SUDHL5 (cell line): ENCODE measurements around the genes ELK4 and DYRK3.

DNA sequence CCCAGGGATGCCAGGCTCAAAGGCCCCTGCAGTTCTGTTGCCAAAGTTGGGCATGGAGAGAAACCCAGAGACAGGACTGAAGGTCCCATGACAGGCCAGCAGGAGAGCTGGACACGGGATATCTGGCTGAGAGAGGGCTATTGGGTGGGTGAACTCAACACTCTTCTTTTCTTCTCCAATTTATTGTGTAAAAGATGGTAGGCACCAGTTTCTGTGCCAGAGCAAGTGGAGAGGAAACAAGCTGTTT, 8.3 kb downstream of the CDK18 start:
- PRO-cap = no peak

DNA sequence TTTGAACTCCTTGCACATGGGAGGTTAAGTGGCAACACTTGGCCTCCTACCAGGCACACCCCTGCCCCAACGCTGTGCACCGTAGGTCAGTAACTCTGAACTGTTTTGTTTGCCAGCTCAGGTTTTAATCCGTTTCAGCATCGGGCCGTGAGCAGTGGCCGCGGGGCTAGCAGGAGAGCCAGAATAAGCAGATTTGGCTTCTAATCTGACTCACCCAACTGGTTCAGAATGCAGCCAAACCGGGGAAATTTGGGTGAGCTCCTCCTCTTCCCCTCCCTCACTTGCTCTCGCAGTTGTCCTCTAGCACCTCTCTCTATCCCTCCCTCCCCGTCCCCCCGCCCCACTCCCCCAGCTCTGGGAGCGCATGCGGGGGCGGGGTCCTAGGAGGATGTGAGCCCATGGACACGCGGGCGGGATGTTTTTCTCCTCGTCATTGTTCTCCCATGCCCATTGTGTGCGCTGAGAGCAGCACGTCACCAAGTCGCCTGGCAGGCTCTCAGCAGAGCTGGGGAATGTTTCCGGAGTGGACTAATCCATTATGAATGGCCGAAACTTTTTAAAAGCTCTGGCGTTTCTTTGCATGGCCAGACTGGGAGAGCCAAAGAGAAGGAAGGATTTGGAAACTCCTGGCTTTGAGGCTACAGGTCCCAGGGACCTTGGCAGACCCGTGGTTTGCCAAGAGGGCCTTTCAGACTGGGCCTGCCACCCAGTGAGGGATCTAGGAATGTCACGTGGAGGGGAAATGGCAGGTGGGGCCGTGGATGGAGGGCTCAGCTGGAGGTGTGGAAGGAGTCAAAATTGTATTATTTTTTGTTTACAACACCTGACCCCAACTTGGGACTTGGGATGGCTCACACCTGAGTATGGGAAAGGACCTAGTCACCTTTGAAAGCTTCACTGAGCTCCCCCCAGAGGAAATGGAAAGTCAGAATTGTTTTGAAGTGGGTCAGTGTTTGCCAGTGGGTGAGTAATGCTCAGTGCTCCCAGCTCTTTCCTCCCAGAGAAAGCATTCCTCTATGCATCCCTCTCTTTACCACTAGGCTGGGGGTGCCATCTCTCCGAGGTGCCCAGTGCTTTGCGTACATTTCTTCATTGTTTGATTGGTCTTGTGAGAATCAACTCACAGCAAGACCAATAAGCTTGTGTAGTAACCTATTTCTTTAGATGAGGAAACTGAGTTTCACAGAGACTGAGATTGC, 25.2 kb upstream of the MFSD4A start:
- PRO-cap = no peak

DNA sequence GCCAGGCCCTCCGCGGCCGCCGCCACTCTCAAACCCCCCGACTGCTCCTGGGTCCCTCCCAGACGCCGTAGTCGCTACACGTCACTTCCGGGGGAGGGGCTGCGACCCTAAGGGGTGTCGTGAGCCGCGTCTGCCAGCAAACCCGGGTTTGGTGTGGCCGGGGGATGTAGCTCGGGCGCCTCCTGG, at the start of gene ELK4:
TSS of gene ELK4 (minus strand) at position 69 of the 186 bp plus-strand sequence.
- PRO-cap = bidirectional peak, plus-strand start at position 139 of the sequence, minus-strand start at position 49 of the sequence

- PRO-cap = no peak
Observed at GRCh38 chr1:205664357-205665167, 15.7 kb downstream of the SLC45A3 start.

GRCh38 chr1:205672952-205673622, 7.2 kb downstream of the SLC45A3 start:
- PRO-cap = no peak

- PRO-cap = no peak
Observed at GRCh38 chr1:205733841-205734653, 15.9 kb downstream of the NUCKS1 start.

DNA sequence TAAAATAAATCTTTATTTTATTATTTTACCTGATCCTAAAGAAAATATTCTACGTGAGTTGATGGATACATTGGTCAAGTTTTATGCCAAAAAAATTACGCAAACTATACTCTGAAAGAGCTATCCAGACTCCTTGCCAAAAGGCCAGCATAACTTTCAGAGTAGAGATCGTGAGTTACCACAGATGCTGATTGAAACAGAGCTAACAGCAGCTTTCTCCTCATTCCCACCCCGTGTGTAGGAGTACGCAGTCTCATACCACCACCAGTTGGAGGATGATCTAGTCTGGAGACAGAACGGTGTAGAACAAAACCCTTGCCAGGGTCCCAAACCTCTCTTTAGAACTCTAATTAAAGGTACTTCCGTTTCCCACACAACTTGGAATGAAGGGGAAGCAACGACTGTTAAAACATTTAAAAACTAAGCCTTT, 1.6 kb downstream of the NUCKS1 start:
- PRO-cap = no peak

DNA sequence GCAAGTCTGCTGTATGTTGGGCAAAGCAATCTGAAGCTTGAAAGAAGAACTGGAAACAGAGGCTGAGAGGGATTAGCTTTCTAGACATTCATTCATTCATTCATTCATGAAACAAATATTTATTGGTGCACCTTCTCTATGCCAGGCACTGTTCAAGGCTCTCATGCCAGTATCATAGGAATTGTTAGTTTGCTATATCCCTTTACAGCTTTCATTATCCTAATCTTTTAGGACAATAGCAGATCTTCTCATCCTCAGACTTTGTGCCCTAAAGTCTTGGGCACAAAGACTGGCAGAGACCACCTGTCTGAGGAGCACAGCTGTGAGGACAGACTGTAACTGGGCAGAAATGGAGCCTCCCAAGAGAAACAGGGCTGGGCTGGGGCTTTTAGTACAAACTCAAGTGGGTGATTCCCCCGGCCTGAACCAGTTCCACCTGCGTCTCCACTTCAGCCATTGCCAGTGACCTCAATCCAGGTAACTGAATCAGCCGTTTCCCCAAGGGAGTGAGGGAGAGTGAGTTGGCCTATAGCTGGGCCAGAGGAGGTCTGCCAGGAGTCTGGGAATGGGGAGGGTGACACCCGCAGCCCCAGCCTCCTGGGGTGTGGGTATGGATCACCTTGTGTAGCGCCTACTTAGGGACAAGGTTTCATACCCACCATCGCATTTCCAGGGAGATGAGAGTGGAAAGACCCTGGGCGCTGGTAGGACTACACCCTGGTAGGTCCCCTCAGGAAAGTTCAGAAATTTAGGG, 8.6 kb downstream of the SLC26A9 start:
- PRO-cap = no peak

DNA sequence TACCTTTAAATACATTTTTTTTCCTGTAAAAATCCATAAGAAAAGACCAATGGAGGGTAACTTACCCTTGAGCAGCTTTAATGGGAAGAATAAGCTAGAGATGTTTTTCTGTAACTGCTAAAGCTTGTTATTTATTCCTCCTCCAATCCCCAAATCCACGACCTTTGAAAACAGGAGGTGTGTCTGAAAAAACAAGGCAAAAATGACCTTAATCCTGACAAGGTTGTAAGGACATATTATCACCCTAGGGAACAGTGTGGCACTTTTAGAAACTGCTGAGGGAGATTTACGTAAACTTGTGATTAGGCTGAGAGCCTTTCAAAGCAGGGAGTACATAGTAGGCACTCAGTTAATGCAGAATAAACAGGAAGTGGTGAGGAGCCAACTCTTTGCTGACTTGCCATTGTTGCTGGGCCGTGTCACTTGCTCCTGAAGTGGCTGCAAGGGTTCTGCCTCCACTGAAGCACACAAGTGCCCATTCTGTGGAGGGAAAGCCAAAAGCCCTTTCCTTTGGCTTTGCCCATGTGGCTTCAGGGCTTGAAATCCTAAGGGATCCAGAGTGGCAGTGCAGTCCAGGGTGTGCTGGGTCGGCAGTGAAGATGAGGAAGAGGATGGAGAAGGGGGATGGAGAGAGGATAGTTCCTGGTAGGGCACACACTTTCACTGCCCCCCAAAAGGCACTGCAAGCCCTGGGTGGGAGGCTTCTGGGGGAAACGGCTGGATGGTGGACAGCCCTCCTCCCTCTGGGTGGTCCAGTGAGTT, 13.9 kb upstream of the RHEX start:
- PRO-cap = no peak

DNA sequence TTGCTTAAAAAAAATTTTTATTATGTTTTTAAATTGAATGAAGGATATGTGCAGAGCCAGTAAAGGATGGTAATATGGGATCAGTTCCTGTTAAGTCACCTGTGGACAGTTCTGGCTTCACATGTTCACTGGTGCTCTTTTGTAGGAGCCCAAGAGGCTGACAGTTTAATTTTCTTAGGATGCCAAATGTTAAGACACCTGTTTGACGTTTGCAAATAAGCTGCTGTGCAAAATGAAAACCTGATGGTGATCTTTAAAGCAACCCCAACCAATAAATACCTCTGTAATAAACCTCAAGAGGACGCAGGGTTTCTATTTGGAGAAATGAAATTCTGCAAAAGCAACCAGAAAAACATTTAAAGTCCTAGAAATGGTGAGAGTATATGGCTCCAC, 5.8 kb upstream of the RHEX start:
- PRO-cap = no peak

DNA sequence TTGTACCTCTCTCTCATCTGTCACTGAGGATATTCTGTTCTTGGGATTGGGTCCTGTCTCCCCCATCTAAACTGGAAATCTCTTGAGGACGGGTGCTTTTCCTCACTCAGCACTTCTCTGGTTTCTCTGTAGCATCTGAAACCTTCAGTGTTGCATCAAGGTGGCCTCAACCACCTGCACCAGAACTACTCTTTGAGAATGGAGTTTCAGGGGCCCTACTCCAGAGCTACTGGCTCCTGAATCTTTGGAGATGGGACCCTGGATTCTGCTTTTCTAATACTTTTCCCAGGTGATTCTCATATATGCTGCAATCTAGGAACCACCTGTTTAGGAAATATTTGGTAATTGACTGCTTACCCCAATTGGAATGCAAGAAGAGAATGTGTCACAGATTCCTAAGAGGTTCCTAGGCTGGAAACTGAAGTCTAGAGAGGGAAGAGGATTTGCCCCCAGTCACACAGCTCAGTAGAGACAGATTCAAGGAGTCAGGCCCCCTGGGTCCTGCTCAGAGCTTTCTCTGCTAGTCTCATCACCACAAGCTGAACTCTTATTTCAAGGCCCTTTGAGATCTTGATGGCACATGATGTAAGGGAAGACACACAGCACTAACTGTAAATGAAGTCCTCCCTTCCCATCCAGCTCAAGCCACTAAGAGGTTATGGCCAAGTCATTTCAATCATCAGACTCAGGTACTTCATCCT, 48.7 kb downstream of the EIF2D start:
- PRO-cap = no peak

DNA sequence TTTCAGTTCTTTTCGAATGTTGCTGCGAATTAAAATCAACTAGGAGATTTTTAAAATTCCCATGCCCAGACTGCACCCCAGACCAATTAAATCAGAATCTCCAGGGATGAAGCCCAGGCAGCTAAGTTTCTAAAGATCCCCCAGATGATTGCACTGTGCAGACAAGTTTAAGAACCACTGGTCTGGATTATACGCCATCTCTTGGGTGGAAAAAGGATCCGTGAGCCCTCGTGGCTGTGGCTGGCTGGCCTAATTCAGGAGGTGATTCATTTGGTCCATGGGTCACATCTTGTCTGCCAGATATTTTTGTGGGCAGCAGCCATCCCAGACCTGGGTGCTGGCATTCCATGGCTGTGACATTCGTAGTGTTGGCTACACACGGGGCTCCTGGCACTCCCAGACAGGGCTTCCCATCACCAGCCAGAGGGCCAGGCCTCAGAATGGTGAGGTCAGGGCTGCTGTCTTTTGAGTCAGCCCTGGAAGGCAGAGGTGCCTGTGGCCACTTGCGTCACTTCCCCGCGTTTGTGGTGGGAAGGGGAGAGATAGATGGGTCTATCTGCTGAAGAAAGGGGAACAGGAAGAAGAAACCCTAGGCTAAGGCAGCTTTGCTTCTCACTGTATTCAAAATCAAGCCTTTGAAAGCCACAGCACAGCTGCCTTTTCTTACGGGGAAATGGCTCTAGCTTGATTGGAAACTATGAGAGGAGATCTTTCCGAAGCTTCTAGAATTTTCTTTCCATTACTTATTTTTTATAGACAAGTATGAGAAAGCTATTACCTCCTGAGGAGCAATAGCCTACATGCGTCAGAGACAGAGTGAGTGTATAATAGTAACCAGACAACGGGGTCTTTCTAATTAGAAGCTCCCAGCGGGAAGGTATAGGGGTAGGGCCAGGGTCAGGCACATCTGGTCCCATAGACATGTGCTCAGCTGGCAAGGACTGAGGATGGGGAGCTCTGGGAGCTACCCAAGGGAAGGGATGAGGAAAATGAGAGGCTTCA, 32.3 kb downstream of the EIF2D start:
- PRO-cap = unidirectional peak, minus-strand start at position 442 of the sequence

- PRO-cap = no peak
Observed at GRCh38 chr1:206589969-206590881, 22.0 kb downstream of the EIF2D start.

GRCh38 chr1:206635195-206636461, at the start of gene DYRK3:
Gene DYRK3, plus strand, starts transcription at chr1:206635536.
- PRO-cap = bidirectional peak, plus-strand start at chr1:206635536, minus-strand start at chr1:206635384

- PRO-cap = no peak
Observed at GRCh38 chr1:206652234-206653169, 17.2 kb downstream of the DYRK3 start.

- PRO-cap = no peak
Observed at GRCh38 chr1:206654626-206655495, 19.5 kb downstream of the DYRK3 start.

- PRO-cap = no peak
Observed at GRCh38 chr1:206672084-206672724, 12.5 kb upstream of the MAPKAPK2 start.

DNA sequence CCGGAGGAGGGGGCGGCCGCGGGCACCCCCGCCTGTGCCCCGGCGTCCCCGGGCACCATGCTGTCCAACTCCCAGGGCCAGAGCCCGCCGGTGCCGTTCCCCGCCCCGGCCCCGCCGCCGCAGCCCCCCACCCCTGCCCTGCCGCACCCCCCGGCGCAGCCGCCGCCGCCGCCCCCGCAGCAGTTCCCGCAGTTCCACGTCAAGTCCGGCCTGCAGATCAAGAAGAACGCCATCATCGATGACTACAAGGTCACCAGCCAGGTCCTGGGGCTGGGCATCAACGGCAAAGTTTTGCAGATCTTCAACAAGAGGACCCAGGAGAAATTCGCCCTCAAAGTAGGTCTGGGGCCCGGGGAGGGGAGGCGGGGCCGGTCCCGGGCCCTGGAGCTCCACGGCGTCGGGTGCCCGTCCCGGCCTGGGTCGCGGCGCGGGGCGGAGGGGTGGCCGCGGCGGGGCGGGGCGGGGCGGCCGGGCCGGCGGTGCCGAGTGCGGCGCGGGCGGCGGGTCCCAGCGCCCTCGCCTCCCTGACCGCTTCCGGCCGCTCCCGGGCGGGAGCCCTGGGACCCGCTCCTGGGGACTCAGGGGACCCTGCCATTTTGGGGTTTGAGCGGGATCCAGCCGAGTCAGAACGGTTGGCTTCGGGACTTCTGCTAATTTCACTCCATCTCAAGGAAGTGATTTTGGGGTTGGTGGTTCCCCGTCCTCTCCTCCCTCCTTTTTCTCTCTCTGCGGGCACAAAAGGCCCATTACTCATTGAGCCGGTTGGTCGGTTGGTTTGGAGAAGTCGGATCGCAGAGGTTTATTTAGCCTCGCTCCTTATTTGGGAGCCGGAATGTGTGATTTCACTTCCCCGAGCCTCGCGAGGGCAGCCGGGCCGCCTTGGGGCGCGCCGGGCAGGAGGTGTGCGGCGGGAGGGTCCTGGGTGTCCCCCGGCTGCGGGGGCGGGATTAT, 743 bp downstream of the MAPKAPK2 start:
- PRO-cap = unidirectional peak, plus-strand start at position 334 of the sequence; bidirectional peak, plus-strand start at position 746 of the sequence, minus-strand start at position 748 of the sequence; bidirectional peak, plus-strand start at position 868 of the sequence, minus-strand start at position 805 of the sequence

DNA sequence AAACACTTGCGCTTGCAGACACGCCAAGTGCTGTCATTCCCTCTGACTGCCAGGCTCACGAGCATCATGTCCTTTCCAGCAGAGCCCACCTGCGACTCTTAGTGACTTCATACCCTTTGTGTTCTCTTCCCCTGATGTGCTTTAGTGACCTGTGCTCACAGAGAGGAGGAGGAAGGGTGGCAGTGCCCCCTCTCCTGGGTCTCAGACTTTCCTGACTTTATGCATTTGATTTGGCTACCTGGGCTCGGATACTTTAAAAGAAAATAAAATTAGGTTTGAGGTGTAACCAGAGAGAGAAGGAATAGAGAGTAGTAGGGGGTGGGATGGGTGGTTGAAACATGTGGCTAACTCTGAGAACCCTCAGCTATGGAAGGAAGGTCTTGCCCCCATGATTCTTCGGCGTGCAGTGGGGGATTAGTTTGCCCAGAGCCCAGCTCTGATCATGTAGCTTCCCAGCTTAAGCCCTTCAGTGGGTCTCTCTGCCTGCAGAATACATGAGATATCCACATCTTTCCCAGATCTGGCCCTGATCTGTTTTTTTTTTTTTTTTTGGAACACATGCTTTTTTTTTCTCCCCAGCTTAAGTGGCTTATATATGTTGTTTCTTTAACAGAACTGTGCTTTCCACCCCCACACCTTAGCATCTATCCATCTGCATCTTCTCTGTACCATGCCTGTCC, 10.4 kb downstream of the MAPKAPK2 start:
- PRO-cap = no peak

- PRO-cap = no peak
Observed at GRCh38 chr1:206701960-206702673, 17.4 kb downstream of the MAPKAPK2 start.